Cardiac fibroblast (primary cell): ENCODE measurements around a stretch of chr1.

- RRBS, result no CpG with 5 or more reads among the region's 5 CpGs
Observed at GRCh38 chr1:207074455-207075581, 13.8 kb upstream of the C4BPB start.

GRCh38 chr1:207240279-207240765 lies 81.2 kb upstream of the CD55 start:
- RRBS, result no CpG with 5 or more reads among the region's 4 CpGs

- RRBS, result no CpG with 5 or more reads among the region's 4 CpGs
Observed at GRCh38 chr1:207414574-207415212, 39.4 kb upstream of the CR2 start.

- RRBS, result no CpG with 5 or more reads among the region's 2 CpGs
Observed at GRCh38 chr1:207737502-207737790, 14.4 kb upstream of the CD46 start.

DNA sequence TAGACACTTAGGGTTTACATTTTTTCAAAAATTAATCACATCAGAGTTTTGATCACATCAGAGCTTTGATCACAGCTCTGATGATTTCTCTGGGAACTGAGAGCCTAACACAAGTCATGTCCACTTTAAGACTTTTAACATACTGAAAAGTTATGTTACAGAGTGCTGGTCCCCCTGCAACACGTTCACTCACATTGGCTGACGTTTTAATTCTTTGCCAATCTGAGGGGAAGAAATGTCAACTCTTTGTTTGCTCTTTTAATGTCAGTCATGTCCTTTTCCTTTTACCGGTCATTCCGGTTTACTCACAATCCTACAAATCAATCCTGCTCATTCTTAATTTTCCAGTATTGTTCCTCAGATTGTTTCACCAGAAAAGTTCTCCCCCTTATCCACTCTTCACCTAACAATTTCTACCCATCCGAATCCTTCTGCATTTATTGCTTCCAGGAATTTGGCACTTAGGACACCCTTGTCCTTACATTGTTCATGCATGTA lies 956 bp upstream of the CD46 start:
- RRBS, result no CpG with 5 or more reads among the region's 5 CpGs

DNA sequence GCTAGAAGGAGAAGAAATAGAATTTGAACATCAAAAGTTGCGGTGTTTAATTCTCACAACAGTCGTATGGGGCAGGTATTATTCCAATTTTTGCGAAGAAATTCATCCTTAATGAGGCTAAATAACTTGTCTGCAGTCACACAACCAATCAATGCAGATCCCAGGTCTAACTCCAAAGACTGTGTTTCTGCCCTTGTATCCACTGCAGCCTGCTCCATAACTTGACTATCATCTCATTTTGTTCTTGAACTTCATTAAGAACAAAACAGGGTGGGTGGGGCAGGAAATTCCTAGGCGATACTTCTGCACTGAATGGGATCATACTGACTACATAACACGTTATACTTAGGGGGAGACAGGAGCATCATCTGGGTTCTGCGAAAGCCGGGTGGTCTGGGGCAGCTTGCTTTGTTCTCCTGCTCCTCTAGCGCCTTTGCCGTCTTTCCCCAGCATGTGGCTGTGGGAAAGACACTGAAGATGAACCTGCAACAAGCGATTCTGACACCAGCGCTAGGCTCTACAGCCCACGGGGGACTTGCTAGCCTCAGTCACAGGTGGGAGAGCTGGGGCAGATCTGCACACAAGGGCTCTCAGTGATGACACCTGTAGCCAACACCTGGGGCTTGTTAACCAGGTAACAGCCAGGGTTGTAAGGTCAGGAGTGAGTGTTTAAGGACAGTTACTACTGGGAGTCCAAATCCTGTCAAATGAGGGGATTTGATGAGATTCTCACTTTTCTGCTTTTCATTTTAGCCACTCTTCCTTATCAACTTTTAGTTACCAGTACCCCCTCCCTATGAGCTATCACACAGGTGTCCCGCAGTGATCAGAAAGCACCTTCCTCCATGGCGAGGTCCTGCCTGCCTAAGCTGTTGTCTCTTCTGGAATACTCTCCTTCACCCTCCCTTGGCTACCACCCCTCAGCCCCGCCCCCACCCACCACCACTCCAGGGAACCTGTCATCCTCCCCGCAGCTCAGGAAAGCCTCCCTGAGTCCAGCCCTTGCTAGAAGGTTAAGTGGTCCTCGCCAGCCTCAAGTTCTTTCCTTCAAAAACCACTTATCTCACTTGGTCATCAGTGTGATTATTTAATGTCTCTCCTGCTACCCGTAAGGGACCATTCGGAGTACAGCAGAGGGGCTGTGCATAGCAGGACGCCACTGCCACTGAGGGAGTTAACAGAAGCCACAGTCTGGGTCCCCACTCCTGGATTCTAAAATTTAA lies 52.0 kb downstream of the CD46 start:
- RRBS, result no CpG with 5 or more reads among the region's 20 CpGs

- RRBS, result 28% methylated on average over 3 of the region's 22 CpGs
Observed at GRCh38 chr1:207818897-207819796, 67.3 kb downstream of the CD46 start.

DNA sequence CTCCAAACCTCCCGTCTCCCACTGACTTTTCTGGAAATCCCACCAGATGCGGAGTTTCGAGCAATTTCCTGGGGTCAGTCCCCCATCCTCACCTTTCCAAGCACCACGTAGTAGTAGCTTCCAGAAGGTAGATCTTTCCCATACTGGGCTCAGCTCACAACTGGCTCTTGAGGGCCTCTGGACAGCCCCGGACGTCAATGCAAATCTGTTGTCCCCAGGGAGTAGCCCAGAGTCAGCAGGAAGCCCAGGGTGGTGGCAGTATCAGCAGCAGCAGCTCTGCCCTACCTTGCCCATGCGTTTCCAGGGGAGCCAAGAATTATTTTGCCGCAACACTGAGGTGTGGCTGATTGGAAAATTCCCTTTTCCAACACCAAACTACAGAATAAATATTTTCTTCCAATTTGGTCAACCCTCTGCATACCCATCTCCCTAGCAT lies 70.3 kb downstream of the CD46 start:
- RRBS, result no CpG with 5 or more reads among the region's 8 CpGs

DNA sequence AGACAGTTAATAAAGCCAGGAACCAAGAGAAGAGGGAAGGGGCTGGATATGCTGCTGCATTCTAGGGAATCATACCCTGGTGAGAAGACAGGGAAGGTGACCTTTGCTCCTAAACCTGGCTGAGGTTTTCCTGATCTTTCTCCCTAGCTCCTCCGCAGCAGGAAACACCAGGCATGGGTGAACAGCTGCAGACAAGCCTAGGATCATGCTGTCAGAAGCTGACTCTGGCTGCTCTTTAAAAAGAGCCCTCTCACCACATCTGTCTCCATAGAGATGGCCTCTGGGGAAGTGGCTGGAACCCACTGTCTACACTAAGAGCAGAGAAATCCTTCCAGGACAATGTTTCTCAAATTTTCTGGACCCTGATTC lies 57.6 kb downstream of the CD34 start:
- RRBS, result no CpG with 5 or more reads among the region's 1 CpG

- RRBS, result under 1% methylated on average over 3 of the region's 17 CpGs
Observed at GRCh38 chr1:207868507-207868800, 42.5 kb downstream of the CD34 start.

- RRBS, result 1% methylated on average over 33 of the region's 84 CpGs
Observed at GRCh38 chr1:207868801-207869690, 41.9 kb downstream of the CD34 start.

- RRBS, result no CpG with 5 or more reads among the region's 4 CpGs
Observed at GRCh38 chr1:207917017-207917259, 6.0 kb upstream of the CD34 start.

- RRBS, result no CpG with 5 or more reads among the region's 2 CpGs
Observed at GRCh38 chr1:207919738-207920330, 8.9 kb upstream of the CD34 start.

DNA sequence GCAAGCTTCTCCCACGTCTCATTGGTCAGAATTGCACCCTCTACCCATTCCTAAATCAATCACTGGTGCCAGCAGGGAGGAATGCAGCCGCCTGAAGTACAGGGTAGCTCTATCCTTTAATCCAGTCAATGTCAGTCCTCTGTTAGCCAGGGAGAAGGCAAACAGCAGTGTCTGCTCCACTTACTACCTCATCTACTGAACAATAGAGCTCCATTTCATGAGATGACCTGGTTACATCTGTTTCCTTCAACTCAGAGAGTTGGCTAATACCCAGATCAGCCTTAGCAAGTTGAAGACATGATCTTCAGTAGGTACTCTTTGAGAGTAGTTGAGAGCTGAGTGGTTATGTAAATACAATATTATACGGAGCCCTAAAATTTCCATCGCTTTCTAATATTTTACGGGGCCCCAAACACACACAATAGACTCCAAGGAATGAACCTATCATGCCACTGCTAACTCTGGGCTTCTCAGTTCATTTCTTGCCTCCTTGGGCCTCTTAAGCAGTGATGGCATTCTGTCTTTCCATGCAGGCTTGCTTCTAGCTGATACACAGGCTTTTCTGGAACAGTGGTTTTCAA lies 46.1 kb upstream of the CD34 start:
- RRBS, result no CpG with 5 or more reads among the region's 5 CpGs

DNA sequence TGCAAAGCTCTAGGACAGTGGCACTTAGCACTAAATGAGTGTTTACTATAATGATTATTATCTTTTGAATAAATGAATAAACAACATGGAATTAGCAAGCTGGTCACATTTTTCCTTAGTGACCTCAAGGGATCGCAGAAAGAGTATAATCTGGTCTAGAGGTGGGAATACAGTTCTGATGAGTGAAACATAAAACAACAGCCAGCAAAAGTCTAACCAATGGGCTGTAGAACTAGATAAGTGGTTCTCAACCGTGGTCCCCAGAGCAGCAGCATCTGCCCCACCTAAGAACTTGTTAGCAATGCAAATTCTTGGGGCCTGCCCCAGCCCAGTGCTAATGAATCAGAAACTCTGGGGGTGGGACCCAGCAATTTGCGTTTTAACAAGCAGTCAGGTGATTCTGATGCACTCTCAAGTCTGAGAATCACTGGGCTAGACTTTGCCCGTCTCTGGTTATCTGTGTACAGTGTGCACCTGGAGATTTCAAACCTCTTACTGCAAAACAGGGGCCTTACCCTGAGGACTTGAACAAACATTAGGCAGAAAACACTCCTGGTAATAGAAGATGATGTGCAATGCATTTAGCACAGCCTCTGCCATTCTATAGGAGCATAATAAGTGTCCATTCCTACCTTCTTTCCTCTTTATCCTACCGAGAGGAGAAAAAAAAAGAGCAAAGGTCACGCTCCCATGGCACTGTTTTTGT lies 66.6 kb downstream of the PLXNA2 start:
- RRBS, result no CpG with 5 or more reads among the region's 6 CpGs

GRCh38 chr1:208201164-208201727 lies 42.9 kb downstream of the PLXNA2 start:
- RRBS, result no CpG with 5 or more reads among the region's 5 CpGs

DNA sequence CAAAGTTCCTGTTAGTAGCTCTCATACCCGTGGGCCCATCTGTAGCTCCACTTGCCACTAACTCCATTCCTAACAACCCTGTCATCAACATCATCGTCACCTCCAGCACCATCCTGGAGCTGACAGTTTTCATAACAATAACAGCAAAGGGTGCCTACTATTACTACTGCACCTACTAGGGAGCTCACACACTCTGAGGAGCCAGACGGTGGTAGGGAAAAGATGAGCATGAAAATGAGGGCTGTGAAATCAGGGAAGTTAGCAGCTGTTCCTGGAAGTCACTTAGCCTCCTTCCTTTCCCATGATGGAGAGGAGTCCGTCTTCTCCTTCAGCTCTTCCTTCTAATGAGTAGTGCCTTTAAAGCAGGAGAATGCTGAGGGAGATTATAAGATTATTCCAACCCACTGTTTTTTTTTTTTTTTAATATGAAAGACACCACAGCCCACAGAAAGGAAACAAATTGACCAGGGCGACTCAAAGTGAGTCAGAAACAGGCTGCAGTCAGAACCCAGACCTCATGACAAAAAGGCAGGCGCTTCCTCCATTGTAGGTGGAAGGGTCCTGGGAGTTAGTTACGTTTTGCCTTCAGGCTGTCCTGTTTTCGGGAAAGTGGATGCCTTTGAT lies 21.2 kb downstream of the PLXNA2 start:
- RRBS, result no CpG with 5 or more reads among the region's 8 CpGs

DNA sequence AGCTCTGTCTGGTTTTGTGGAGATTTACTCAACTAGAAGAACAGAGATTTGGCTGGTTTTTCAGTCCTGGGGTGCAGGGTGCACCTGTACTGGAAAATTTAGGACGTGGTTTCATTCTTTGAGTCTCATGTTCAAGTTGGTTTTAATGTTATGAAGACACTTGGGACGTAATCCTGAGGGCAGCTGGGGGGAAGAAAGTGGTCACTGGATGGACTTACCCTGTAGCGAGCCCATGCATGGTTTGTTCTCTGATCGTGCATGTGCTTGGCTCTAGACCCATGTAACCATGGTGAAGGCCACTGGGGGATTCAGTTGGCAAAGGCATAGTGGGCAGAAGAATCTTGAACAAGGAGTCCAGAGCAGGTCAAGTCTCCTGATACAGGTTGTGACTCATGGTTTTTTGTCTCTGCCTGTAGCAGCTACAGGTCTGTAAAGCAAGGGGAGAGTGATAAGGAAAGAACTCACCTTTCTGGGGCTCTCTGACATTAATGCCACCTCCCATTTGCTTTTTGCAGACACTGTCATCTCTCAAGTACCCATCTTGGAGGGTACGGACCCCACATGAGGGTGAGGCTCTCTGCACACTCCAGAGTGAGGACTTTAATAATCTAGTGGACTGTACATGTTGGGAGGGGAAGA lies 153.5 kb upstream of the CAMK1G start:
- RRBS, result no CpG with 5 or more reads among the region's 5 CpGs